ENCODE results near the genes CCDC54, DZIP3 and DPPA4.

- PRO-cap = no peak
- RAMPAGE, long total RNA = no peak
Measured at GRCh38 chr3:107374691-107374972, 2.6 kb upstream of the CCDC54 start.

- PRO-cap = no peak
- RAMPAGE, long total RNA = no peak
Measured at GRCh38 chr3:107377174-107377598, at the start of gene CCDC54. Gene CCDC54, plus strand, starts transcription at chr3:107377439.

DNA sequence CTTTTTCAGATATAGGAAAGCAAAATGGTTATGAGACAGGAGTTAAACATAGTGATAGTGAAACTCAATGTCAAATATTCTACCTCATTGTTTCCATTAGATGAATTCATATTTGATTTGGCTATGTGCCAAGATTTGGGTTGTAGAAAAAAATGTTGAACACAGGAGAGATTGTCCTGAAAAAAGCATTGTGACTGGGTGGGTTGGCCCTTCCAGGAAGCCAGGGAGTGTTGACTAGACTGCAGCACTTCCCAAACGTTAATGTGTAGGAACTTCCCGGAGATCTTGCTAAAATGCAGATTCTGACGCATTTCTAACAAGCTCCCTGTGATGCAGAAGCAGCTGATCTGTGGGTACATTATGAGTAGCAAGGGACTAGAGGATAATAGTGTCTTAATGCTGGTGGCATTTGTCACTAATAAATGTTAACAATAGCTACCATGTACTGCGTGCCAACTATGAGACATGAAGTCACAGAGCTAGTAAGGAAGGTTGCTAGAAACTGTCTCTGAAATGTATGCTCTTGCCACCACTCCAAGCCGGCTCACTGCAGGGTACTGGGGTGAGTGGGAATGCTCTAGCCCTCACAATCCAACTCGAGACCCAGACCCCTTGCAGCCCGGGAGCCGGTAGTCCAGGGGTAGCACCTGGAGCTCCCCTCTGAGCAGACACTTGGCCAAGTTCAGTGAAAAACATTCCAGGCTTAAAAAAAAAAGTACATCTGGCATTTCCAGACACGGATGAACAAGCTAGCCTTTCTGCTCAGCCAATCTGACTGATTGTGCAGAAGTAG is 120.6 kb downstream of the CD47 start:
- PRO-cap = no peak
- RAMPAGE, long total RNA = no peak

DNA sequence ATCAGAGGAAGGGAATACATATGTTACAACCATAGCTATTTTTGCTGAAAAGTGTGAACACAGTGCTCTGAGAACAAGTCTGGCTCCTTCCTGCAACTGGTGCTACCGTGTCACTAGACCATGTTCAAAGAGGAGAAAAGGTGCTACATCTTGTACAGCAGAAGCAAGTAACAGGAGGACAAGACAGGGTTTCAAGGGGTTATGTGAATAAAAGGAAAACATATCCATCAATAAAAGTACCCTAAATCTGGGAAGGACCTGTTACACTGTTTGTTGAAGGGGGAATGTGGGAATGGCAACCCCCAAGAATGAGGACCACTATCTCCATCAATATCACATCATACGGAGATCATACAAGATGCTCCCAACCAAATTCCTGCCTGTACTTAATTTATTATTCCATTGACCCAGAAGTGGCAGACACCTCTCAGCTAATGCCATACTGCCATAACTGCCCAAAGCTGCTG is 44.4 kb downstream of the CD47 start:
- PRO-cap = no peak
- RAMPAGE, long total RNA = no peak

DNA sequence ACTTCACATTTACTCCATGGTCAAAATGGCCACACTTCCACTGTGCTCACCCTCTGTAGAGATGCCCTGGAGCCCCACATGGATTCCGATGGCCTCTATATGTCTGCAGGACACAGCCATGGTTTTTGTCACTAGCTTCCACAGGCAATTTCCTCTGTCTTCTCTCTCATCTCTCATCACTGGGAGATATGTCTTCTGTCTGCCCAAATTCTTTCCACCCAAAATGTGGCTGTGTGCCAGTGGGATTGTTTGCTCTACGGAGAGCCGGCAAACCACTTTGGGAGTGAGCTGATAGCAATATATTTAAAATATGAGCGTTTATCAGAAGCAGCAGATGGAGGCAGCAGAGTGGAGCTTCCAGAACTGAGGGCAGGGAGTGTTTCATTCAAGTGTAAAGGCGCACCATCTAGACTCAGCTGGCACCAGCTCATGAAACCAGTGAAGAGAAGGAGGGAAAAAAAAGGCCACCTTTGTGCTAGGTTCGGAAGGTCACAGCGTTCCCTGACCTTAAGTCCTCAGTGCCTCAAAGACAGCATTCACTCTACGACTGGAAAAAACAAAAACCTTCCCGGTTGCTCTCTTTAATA is 13.5 kb upstream of the CD47 start:
- PRO-cap = no peak
- RAMPAGE, long total RNA = no peak

- PRO-cap = no peak
- RAMPAGE, long total RNA = no peak
Measured at GRCh38 chr3:108125157-108126055, 34.6 kb upstream of the CD47 start.

GRCh38 chr3:108253862-108254441 is 31.7 kb upstream of the IFT57 start:
- PRO-cap = no peak
- RAMPAGE, long total RNA = no peak

GRCh38 chr3:108389444-108389682 is 93.0 kb downstream of the HHLA2 start:
- PRO-cap = no peak
- RAMPAGE, long total RNA = no peak

GRCh38 chr3:108589254-108590364 is at the start of gene DZIP3:
Gene DZIP3, plus strand, starts transcription at chr3:108589722.
- PRO-cap = bidirectional peak, plus-strand start at chr3:108589722, minus-strand start at chr3:108589431; bidirectional peak, plus-strand start at chr3:108589948, minus-strand start at chr3:108589880; unidirectional peak, minus-strand start at chr3:108590102
- RAMPAGE, long total RNA = start-site peak on the plus strand at chr3:108589677-108589747, 312 and 54 reads in 2 replicates

DNA sequence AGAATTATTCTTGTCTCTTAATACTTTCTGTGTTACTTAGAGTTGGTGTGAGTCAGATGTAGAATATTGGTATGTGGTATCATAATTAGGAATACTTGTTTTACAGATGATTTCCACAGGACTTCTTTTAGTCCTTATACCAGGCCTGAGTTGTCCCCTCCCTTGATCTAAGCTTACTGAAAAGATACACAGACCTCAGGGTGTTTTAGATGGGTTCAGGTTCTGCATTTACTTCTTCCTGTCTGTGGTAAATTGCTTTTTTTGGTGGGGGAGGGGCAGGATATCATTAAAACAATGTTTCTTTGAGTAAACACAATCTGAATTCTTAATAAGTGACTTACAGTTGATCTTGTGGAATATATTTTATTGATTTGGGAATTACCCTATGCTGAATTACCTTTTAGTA is 14.2 kb downstream of the DZIP3 start:
- PRO-cap = no peak
- RAMPAGE, long total RNA = no peak

DNA sequence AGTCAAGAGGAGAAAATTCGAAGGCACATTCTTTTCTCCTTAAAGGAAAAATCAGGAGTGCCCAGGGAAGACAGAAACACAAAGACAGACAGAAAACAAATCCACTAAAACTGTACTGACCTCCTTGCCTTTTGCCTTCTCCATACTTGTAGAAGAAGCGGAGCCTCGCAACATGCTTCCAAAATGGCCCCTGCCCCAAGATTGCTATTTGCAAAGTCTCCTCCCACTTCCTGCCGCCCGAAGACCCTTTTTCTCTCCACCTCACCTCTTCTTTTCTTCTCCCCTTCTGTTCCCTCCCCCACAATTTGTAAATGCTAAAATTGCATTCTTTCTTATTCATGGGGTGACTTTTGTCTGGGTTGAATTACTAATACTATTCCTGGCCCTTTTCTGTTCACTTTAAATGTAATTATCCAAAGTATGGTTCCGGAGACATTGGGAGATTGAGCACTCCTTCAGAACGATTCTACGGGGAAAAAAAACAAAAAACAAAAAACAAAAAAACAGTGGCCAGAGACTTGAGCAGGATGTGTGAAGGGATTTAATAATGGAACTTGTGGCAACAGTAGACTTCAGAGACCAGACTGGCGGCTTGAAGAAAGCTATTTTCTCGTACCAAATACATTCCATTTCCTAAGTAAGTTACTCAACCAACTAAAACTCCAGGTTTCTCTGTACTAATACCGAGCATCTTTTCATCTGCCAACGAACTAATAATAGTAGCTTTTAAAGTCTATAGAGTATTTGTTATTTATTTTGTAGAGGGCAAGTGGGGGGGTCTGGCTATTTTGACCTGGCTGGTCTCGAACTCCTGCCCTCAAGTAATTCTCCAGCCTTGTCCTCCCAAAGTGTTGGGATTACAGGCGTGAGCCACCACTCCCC is at the start of gene DPPA4:
Gene DPPA4, minus strand, starts transcription at position 203 of the 882 bp plus-strand sequence.
- PRO-cap = bidirectional peak, plus-strand start at position 397 of the sequence, minus-strand start at position 203 of the sequence; bidirectional peak, plus-strand start at position 568 of the sequence, minus-strand start at position 586 of the sequence
- RAMPAGE, long total RNA = start-site peak on the minus strand centred at position 196 of the sequence, 106 bp wide, 20,314 and 3,149 reads in 2 replicates; start-site peak on the plus strand centred at position 418 of the sequence, 46 bp wide, 235 and 50 reads in 2 replicates

GRCh38 chr3:109356064-109356866 is 18.9 kb upstream of the DPPA4 start:
- PRO-cap = bidirectional peak, plus-strand start at chr3:109356557, minus-strand start at chr3:109356401; unidirectional peak, plus-strand start at chr3:109356829
- RAMPAGE, long total RNA = no peak

- PRO-cap = no peak
- RAMPAGE, long total RNA = no peak
Measured at GRCh38 chr3:110846771-110847303, 224.8 kb upstream of the NECTIN3 start.

GRCh38 chr3:110888350-110889590 is 182.8 kb upstream of the NECTIN3 start:
- PRO-cap = unidirectional peak, plus-strand start at chr3:110888813
- RAMPAGE, long total RNA = no peak

- PRO-cap = no peak
- RAMPAGE, long total RNA = no peak
Measured at GRCh38 chr3:111321894-111322253, 220.1 kb upstream of the CD96 start.

GRCh38 chr3:111676186-111676765 is 1.8 kb downstream of the PLCXD2 start:
- PRO-cap = no peak
- RAMPAGE, long total RNA = no peak

DNA sequence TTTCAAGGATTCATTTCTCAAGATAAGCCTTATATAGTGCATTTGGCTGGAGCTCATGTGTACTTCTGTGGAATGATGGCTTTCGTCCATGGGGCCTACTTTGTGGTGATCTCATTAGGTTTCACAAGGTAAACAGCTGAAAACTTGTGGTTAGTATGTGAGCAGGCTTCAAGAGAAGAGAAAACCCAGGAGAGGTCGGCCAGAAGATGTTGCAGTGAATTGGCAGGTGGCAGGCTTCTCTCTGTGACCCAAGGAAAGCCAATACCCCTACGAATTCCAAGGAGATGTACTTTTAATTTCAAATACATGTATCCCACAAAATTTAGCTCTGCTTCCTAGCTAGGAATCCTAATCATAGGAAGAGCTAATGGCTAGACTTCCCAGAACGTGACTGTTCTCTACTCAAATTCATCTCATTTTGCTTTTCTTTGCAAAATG is 63.3 kb downstream of the PLCXD2 start:
- PRO-cap = no peak
- RAMPAGE, long total RNA = no peak

DNA sequence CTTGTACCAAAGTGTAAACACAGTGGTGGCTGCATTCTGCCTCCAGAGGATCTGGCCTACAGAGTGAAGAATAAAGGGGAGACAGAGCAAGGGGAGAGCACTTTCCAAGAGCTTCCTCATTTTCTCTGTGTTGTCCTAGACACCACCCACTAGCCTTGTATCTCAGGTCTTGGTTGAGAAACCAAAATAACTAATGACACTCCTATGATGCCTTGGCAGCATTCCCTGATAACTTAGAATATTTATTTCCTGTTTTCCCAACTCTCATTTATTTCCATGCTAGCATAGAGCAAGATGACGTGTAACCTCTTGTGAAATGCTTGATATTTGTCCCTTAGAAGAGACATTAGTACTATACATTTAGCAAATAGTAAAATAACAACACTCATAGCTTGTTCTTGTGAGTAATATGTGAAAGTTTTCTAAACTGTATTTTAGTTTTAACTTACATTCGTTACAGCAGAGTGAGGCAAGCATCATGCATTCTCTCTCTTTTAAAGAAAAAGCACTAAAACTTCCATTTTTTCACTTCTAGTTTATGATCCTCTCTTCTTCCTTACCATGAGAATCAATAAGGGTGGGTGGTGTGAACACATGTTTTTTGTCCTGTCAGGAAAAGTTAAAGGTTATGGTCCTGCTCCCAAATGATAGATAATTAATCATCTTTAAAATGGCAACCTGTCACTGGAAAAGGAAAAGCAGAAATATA is 56.7 kb upstream of the PHLDB2 start:
- PRO-cap = no peak
- RAMPAGE, long total RNA = no peak

DNA sequence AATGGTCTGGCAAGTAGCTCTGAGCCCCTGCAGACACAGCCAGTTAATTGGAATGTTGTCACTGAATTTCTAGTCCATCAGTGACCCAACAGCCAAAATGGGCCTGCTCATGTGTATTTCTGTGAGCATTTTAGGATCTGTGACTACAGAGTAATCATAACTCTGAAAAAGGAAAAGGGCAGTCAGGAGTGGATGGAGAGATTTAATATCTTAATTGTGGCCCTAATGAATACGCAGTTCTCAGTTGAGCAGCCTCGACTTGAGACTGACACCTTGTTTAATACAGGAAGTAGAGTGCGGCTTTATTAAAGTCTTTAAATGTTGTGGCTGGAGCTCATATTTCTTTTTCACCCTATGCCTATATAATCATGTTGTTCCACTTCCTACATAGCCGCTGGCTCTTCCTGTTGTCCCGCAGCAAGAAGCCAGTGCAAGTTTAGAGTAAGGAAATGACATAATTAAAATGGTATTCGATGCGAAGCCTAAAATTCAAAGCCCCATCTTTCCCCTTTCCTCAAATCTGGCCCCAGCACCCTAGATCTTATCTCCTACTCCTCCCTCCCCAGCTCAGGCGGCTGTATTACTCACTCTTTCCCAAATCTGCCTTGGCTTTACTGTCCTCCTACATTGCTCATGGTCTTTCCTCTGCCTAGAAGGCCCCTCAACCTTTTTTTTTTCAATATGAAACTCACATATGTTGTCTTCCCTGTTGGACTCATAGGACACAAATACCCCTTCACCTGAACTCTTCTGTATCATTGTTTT is 7.6 kb upstream of the PHLDB2 start:
- PRO-cap = no peak
- RAMPAGE, long total RNA = no peak

DNA sequence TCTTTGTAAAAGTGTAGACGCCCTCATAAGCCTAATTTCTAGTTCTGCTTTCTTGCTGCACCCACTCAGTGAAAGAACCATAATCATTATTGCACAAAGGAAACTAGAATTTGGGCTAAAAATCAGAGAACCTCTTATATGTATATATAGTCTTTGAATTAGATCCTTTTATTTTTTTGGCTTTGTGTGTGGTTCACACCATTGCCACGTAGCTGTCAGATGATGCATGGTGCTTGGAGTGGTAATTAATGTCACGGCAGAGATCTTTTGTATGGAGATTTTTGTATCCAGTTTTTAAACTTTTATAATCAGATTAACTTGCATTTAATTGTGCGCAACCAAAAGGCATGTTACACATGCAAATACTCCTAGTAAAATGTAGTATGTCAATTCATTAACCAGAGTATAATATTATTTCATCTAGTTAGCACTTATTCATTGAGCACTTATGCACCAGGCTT is 825 bp downstream of the ABHD10 start:
- PRO-cap = no peak
- RAMPAGE, long total RNA = no peak